LHCN-M2 (cell line): ENCODE data around the gene LY75.

DNA sequence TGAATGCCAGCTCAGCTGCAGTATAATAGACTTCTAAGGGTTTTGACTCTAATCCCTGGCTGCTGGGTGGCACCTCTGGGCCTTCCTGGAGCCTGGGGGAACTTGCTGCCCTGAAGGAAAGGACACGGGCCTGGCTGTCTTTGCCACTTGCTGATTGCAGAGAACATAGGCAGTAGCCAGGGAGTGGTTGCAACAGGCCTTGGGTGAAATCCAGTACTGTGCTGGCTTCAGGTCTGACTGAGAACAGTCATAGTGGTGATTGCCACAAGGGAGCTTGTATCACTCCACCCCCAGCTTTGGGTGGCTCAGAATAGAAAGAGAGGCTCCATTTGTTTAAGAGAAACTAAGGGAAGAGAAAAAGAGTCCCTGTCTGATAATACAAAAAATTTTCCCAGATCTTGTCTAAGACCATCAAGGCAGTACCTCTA is 36.8 kb upstream of the CYTIP start:
- RAMPAGE, long total RNA, result no peak

- RAMPAGE, long total RNA, result no peak
Measured at GRCh38 chr2:157825776-157826230, 50.3 kb downstream of the ACVR1 start.

- RAMPAGE, long total RNA, result no peak
Measured at GRCh38 chr2:157853602-157854170, 22.4 kb downstream of the ACVR1 start.

DNA sequence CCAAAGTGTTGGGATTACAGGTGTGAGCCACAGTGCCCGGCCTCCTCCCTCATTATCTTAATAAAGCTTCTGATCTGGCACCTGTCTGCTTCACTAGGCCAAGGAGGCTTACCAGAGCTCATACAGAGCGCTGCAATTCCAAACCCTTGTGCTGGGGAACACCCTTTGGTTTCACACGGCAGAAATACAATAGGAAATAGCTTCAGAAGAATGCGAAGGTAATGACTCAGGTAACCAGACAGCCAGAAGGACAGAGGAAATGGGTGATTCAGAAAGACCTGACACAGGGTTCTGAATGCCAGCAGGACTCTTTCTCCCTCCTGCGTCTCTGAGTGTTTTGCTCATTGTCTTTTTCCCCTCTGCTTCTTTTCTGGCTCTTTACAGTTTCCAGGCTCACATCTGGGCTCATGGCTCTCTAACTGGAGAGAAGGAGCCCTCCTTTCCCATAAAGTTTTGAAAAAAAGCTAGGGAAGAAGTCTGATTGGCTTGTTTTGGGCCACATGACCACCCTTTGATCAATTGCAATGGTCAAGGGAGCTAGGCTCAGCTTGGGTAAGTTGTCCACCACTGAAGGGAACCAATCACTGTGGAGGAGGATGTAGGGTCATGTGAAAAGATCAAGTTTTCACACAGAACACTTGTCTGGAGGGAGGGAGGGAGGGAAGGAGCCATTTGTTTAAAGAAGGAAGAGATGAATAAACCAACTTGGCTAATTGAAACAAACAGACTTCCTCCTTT is 90.5 kb upstream of the UPP2 start:
- RAMPAGE, long total RNA, result no peak

- RAMPAGE, long total RNA, result no peak
Measured at GRCh38 chr2:158320991-158321615, 135.4 kb downstream of the CCDC148 start.

DNA sequence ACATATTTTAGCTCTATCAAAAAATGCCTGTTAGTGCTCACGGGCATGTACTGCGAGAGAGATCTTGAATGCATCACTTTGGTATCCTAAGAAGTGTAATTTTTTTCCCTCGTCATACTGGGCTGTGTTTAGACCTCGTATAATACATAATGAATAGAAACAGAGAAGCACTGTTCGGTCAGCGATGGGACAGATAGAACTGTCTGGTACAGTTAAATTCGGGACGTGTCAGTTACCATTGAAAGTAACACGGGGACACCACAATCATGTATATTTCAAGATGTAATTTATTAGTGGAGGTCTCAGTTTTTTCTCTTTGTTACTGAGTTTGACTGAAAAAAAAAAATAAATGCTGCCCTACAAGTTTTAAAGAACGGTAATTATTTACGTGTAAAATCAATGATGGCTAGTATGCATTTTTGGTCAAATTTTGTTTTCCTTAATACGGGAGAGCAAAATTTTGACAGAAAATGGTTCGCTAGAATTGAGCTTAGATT is 1.9 kb downstream of the PKP4 start:
- RAMPAGE, long total RNA, result no peak

GRCh38 chr2:158523419-158524056 is 66.8 kb downstream of the PKP4 start:
- RAMPAGE, long total RNA, result no peak

DNA sequence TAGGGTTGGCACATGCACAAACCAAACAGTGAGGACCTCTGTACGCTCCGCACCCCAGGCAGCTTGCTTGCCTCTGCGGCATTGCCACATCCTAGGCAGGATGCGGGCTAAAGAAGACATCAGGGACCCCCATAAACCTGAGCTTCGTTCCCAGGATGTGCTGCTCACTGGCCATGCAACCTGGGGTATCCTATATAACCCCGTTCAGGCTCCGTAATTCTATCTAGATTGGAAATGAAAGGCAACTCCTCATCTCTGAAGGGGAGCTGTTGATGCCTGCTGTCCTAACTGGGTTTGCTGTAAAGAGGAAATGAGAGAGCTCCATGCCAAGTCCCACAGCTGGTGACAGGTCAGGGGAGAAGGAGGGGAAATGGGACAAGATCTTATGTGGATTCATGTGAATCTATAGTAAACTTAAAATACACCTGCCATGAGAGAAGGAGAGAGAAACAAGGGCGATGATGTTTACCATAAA is 128.0 kb upstream of the DAPL1 start:
- RAMPAGE, long total RNA, result no peak

DNA sequence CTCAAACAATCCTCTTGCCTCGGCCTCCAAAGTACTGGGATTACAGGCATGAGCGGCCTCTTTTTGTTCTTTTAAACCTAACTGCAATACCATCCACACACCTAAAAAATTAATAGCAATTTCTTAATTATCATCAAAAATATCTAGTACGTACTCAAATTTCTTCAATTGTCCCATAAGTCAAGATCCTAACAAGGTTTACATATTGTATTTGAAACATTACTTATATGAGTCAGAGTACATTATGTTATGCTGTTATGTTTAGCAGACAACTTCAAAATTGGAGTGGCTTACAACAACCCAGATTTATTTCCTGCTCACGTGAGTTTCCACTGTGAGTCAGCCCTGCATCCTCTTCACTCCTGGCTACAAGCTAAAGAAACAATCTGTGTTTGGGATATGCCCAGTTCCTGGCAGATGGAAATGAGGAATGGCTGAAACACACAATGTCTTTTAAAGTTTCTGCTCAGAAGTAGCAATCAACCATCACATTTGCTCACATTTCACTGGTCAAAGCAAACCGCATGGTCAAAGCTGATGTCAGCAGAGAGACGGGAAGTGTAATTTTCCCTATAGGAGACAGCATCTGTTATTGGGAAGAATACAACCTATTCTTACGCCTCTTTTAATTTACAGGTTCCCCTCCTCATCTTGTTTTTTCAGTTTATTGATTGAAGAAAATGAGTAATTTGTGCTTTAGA is 31.4 kb upstream of the TANC1 start:
- RAMPAGE, long total RNA, result no peak

- RAMPAGE, long total RNA, result no peak
Measured at GRCh38 chr2:158954359-158954858, 14.0 kb upstream of the TANC1 start.

DNA sequence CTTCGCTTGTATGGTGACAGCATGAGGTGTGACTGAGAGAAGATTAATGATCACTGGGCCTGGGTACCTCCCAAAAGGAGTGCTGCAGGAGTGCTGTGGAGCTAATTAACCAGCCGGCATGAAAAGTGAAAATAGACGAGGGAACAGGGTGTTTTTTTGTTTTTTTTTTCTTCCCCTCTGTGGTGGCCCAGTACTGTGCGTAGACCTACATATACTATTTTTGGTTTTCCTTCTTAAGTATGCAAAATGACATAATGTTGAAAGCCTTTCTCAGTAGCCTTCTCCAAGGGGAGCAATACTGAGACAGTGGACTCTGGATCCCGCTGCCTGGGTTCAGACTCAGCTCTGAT is 122.4 kb downstream of the TANC1 start:
- RAMPAGE, long total RNA, result no peak

DNA sequence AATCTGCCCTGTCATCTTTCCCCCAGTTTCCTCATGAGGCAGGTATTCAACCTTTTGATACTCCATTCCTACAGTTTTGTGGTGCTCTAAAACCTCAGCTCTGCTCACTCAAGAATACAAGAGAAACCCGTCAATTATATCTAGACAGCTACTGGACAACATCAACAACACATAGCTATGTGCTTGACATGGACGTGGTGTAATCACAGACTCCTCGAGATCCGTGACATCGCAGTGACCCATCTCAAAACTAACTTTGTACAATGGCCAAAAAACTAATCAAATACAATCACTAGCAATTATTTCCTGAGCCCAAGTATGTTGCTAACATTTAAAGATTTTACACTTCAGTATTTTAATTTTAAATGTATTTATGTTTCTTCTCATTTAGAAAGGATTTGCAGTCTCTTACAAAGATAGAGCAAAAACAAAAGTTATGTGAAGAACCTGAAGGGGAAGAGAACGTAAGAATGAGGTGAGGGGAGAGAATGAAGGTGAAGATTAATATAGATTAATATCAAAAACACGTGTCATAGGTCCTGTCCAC is 23.5 kb downstream of the WDSUB1 start:
- RAMPAGE, long total RNA, result no peak

GRCh38 chr2:159617663-159617976 is 1.3 kb upstream of the BAZ2B start:
- RAMPAGE, long total RNA, result no peak

GRCh38 chr2:159738468-159738854 is 26.2 kb downstream of the MARCHF7 start:
- RAMPAGE, long total RNA, result no peak

- RAMPAGE, long total RNA, result no peak
Measured at GRCh38 chr2:159904633-159905362, at the start of gene LY75. Gene LY75, minus strand, starts transcription at chr2:159904756.

DNA sequence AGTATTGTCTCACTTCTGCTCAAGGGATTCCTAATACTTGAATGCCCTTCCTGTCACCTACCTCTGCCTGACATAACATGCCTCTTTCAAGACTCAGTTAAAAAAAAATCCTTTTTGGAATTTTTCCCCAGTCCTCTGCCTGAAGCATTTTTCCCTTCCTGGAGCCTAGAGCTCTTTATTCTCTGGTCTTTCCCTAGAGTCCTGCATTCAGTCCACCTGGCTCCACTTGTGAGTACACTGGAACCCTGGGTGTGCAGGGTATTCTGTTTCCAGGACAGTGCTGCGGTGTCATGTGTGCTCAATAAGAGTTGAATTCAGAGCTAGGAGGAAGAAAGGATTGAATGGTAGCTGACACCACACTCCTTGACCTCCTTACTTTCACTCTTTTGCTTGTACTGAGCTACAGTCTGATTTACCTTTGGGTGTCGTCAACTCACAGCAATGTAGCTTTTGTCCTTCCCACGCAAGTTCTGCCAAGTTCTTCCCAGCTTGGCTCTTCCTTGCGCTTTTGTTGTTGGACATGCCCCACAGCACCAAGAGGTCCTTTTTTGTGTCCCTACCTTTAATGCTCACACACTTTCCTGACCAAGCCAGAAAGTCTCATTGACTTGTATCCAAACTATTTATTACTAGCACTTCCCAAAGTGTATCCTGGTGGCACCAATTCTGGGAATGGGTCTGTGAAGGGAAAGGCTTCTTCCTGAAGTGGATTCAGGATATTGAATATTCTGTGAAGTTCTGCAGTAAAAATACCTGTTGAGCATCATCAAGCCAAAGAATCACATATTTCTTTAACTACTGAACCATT is 38.3 kb upstream of the ITGB6 start:
- RAMPAGE, long total RNA, result no peak

DNA sequence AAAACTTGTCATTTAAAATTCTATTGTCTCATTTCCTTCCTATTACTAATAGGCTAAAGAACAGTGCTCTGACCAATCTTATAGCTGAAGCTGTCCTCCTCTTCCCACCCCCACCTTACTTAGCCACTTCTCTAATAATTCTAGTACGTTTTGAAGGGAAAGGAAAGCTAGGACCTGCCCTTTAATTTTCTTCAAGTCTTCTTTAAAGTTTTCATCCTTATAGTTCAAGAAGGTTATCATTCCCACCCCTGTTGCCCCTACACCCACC is 121.6 kb downstream of the RBMS1 start:
- RAMPAGE, long total RNA, result no peak

DNA sequence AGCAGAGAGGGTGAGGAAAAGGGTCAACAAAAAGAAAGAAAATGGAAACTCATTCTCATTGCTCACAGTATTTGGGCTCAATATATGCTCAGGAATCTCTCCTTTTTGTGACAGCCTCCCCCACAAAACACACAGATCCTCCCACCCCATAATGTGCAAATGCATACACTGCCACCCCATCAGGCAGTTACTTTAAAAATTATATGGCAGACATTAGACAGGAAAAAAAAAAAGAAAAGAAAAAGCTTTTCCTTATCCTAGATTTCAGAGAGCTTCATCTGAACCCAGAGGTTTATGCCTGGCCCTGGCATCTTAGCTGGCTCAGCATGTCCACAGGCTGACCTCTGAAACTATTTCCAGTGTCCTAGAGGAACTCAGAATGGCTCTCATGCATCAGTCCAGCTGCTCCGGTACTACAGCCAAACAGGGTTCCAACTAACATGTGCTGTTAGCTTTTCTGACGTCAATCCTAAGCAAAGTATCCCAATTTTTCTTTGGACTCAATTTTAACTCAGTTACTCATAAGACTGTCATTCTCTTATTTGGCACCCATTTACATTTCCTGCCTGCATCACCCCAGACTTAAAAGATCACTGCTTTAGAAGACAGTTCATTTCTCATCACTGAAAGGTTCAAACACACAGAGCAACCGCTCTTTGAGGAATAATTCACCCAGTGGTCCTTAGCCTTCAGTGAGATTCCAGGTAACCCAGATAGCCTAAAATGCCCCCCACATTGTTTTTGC is 105.8 kb downstream of the RBMS1 start:
- RAMPAGE, long total RNA, result no peak

GRCh38 chr2:160417730-160418314 is 75.8 kb downstream of the RBMS1 start:
- RAMPAGE, long total RNA, result no peak

GRCh38 chr2:160704095-160704806 is 210.6 kb upstream of the RBMS1 start:
- RAMPAGE, long total RNA, result no peak